ENCODE measurements around the gene FOXE3.

DNA sequence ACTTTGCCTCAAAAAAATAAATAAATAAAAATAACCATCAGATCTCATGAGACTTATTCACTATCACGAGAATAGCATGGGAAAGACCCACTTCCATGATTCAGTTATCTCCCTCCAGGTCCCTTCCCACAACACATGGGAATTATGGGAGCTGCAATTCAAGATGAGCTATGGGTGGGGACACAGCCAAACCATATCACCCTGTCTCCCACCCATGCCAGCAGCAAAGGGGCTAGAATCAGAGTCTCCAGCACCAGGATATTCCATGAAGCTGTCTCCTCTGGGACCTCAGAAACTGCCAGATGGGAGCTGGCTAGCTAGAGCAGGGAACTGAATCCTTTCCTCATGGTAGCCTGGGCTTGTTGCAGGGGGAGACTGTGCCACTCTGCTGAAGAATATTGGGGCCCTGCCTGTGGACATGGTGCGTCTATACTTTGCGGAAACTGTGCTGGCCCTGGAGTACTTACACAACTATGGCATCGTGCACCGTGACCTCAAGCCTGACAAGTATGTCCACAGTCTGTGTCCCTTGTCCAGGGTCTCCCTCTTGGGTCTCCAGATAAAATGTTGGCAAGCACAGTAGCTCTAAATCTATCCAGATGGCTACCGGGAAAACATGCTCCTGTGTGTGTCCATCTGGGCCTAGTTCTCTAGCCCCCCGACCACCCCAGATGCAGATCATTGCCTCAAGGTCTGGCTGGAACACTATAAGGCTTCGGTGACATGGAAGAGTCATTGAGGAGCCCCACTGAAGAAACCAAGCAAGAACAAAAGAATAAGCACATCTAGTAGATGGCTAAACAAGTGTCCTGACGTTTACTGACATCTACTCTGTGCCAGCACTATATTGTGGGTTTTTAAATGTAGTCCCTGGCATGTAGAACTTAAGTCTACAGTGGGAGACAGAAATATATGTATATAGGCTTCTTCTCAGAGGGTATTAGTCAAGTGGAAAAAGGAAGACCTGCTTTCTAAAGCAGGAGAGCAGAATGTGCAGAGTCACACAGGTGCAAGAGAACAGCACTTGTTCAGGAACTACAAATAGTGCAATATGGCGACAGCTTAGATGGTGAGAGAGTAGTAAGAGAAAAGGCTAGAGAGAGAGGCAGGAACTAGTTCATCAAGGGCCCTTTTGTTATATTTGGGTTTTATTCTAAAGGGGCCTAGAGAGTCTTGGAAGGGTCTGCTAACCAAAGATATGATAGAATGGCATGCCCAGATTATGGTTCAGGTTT, 106.7 kb downstream of the PIK3R3 start:
- RAMPAGE, long total RNA, result no peak
- RRBS, result no CpG with 5 or more reads among the region's 10 CpGs

DNA sequence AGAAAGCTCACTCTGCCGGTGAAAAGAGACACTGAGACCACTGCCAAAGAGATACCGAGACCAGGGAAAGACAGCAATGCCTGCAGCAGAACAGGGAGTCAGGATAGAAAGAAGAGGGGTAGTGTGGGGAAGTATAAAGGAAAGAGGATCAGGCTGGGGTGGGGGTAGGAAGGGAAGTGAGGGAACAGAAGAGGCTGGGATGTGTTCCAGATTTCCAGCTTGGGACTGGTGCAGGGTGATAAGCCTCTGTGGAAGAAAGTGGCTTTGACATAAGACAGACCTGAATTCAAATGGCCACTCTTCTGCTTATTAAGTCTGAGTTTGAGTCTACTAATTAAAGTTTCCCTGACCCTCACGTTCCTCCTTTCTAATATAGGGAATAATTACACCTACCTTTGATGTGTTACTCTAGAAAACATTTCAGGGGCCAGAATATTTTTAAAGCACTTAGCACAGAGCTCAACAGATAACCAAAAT, 105.8 kb downstream of the PIK3R3 start:
- RAMPAGE, long total RNA, result no peak
- RRBS, result no CpG with 5 or more reads among the region's 3 CpGs

- RAMPAGE, long total RNA, result no peak
- RRBS, result no CpG with 5 or more reads among the region's 5 CpGs
Measured at GRCh38 chr1:46112901-46113597, 19.4 kb downstream of the PIK3R3 start.

GRCh38 chr1:46134719-46135401, 2.4 kb upstream of the PIK3R3 start:
- RAMPAGE, long total RNA, result no peak
- RRBS, result no CpG with 5 or more reads among the region's 2 CpGs

GRCh38 chr1:46246407-46247558, 780 bp upstream of the RAD54L start:
- RAMPAGE, long total RNA, result no peak
- RRBS, result 2% methylated on average over 6 of the region's 49 CpGs

DNA sequence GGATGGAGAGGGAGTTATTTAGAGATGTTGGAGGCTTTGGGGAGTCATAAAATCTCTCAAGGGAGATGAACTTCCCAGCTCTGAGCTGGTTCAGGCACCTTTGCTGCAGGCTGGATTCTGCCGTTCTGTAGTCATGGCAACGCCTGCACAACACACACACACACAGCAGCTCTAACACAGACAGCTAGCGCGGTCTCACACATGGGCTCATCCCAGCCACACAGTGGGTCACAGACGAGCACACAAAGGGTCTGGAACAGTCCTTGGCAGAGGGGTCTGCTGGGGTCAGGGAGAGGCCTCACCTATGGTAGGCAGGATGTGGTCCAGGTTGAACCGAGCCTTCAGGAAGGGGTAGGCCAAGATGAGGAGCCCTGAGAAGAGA, 1.8 kb downstream of the KNCN start:
- RAMPAGE, long total RNA, result no peak
- RRBS, result no CpG with 5 or more reads among the region's 6 CpGs

- RAMPAGE, long total RNA, result no peak
- RRBS, result no CpG with 5 or more reads among the region's 6 CpGs
Measured at GRCh38 chr1:46607356-46607892, 3.4 kb upstream of the MKNK1 start.

DNA sequence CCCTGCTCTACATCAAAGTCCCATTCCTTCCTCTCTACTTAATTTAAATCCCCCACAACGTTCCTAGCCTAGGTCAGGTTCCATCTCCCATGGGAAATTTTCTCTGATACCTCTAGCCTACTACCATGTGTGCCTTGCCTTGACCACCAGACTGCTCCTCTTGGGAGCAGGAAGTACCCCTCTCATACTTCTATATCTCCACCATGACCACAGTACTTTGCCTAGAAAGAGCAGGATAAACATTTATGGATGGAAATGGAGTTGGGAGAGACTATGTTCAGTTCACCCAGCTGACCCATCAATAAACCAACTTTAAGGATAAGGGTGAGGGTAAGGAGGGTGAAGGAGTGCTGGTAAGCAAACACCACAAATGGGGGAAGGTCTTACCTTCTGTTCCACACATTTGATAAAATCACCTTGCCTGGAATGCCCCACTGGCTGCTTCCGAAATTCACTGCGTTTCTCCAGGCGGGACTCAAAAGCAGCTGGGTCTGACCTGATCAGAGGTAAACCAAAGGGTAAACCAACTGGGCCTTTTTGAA, 3.2 kb downstream of the ATPAF1 start:
- RAMPAGE, long total RNA, result no peak
- RRBS, result no CpG with 5 or more reads among the region's 4 CpGs

DNA sequence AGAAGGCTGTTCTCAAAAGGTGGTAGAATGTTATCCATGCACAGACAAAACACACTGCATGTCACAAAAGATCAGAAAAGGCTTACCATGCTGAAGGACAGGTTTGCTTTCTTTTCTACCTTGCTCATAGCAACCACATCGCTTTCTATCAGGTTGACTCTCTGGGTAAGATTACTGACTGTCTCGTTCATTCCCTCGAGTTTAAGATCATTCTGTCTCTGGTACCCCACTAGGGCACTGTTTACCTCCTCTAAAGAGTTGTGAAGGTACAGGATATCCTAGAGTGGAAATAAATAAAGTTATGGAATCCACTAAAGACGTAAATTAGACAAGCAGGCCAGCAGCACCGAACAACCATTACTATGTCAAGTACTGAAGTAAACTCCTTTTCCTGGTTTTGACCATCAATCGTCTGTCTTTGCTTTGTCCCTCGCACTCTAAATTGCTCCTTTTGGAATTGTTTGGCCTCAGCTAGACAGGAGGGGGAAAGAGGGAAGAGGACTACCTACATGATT, 16.7 kb downstream of the TEX38 start:
- RAMPAGE, long total RNA, result no peak
- RRBS, result no CpG with 5 or more reads among the region's 7 CpGs

DNA sequence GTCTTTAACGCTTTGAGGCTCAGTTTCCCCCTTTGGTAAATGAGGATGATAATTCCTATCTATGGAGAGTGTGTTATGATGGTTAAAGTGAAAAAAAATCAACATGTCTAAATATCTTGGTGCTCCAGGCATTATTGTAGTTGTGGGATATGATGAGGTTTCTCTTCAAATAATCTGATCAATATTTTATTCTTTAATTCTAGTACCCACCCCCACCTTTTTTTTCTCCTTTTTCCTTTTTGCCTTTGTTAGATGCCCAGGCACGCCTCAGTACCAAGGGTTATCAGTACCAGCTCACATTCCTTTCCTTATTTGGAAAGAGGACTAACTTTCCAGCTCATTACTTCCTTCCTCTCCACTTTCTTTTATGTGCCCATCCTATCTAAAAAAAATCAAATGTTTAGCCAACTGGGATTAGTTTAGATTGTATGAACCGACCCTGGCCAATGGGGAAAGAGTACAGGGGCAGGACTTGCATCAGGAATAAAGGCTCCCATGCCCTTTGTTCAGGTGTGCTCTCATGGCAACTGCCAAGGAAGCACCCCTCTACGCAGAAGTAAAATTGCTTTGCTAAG, 35.7 kb upstream of the EFCAB14 start:
- RAMPAGE, long total RNA, result no peak
- RRBS, result no CpG with 5 or more reads among the region's 4 CpGs

GRCh38 chr1:46757117-46757533, 38.2 kb upstream of the EFCAB14 start:
- RAMPAGE, long total RNA, result no peak
- RRBS, result no CpG with 5 or more reads among the region's 3 CpGs

GRCh38 chr1:46810640-46811366, 12.0 kb downstream of the CYP4B1 start:
- RAMPAGE, long total RNA, result no peak
- RRBS, result no CpG with 5 or more reads among the region's 8 CpGs

- RAMPAGE, long total RNA, result no peak
- RRBS, result no CpG with 5 or more reads among the region's 2 CpGs
Measured at GRCh38 chr1:46900093-46900542, 41.2 kb downstream of the CYP4A11 start.

- RAMPAGE, long total RNA, result no peak
- RRBS, result no CpG with 5 or more reads among the region's 8 CpGs
Measured at GRCh38 chr1:47181342-47181854, 8.4 kb downstream of the PDZK1IP1 start.

- RAMPAGE, long total RNA, result no peak
- RRBS, result no CpG with 5 or more reads among the region's 30 CpGs
Measured at GRCh38 chr1:47334407-47335004, 916 bp downstream of the CMPK1 start.

GRCh38 chr1:47416004-47416646, at the start of gene FOXE3:
Gene FOXE3 (plus strand): TSS chr1:47416285.
- RAMPAGE, long total RNA, result no peak
- RRBS, result 2% methylated on average over 22 of the region's 71 CpGs

- RAMPAGE, long total RNA, result no peak
- RRBS, result 6% methylated on average over 51 of the region's 84 CpGs
Measured at GRCh38 chr1:47438878-47439495, 1.1 kb downstream of the FOXD2 start.

- RAMPAGE, long total RNA, result no peak
- RRBS, result no CpG with 5 or more reads among the region's 4 CpGs
Measured at GRCh38 chr1:47477322-47477980, 39.6 kb downstream of the FOXD2 start.

DNA sequence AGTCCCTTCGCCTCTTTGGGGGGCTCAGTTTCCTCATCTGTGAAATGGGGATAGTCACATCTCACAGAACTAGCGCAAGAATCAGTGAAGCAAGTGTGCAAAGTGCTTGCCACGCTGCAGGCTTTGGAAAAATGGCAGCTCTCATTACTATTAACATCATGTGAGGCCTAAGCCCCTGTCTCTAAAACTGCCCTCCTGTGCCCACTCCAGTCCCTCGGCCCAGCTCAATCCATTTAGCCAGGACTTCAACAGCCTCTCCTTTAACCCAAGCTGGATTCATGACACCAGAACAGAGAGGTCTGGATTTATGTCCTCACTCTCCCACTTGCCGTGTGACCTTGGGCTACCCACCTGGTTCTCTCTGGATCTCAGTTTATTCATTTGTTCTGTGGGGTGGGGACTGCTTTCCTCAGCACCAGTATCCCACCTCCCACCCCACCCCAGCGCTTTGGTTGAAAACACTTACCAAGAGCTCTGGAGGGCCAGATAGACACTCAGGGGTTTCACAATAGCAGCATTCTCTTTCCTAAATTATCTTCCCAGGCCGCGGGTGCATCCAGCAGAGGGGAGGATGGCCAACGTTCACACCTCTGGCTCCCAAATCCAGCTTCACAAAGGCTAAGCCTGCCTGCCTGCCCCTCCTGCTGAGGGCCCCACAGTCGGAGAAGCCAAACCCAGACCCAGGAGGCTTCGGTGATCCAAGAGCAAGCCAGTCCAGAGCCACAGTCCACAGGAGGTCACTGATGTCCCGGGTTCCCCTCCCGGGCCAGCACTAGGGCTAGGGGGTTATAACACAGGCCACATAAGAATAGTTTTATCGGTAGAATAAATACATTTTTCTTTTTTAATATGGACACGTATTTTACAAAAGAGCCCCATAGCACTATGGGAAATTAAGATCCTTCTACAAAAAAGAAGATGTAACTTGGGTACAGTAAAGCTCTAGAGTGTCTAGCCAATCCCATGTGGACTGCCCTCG, 232.1 kb downstream of the TRABD2B start:
- RAMPAGE, long total RNA, result no peak
- RRBS, result no CpG with 5 or more reads among the region's 16 CpGs

- RAMPAGE, long total RNA, result no peak
- RRBS, result no CpG with 5 or more reads among the region's 9 CpGs
Measured at GRCh38 chr1:47934255-47934913, 62.8 kb downstream of the TRABD2B start.

All from epithelial cell of alveolus of lung (primary cell).